Omental fat pad (tissue), 4 donors: ENCODE results near the gene ZNF362.

- PRO-cap = no peak
- RAMPAGE, long total RNA, 4 experiments = no peak in any of the 4 experiments
Observed at GRCh38 chr1:33239557-33239809, 16.8 kb upstream of the ZNF362 start.

DNA sequence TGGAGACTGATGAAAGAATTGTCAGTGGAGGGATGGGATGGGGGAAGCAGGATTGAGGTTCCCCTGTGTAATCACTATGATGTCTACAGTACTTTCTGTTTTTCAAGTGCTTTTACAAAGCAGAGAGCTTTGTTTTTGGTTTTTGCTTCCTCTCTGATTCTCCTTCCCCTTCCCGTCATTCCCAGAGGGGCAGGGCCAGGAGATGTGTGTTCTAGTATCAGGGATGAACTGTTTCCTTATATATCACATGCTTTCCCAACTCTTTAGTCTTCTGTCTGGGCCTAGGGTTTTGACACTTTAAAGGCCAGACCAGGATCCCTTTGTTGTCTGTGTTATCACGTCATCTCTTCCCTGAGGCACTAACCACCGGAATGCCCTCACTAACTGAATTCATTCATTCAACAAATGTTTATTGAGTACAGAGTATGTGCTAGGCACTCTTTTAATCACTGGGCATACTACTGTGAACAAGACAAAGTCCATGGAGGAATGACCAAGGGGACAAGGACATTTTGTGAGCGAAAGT is 12.2 kb upstream of the ZNF362 start:
- PRO-cap = no peak
- RAMPAGE, long total RNA, 4 experiments = no peak in any of the 4 experiments

GRCh38 chr1:33255822-33256624 is at the start of gene ZNF362:
Gene ZNF362, plus strand, starts transcription at chr1:33256492.
- PRO-cap = no peak
- RAMPAGE, long total RNA, 4 experiments = no peak in any of the 4 experiments

- PRO-cap = no peak
- RAMPAGE, long total RNA, 4 experiments = no peak in any of the 4 experiments
Observed at GRCh38 chr1:33256625-33257864, 753 bp downstream of the ZNF362 start.

DNA sequence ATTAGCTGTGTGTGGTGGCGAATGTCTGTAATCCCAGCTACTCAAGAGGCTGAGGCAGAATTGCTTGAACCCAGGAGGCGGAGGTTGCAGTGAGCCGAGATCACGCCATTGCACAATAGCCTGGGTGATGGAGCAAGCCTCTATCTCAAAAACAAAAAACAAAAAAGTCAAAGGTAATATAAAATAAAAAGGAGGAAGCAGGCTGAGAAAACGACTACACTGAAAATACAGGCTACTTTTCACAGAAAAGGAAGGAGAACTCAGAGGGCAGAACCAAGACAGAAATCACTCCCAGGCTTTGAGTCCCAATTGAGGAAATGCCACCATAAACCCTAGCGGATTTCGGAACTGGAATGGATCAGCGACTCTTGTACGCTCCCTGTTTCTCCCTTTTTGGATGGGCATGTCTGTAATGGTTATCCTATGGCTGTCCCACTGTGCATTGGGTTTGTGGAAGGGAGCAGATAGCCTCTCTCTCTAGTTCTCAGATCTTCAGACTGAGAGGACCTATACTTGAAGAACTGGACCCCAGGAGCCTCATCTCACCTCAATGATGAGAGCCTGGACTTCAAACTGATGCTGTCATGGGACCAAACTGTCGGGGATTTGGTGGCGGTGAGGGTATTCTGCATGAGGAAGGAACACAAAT is 6.0 kb upstream of the A3GALT2 start:
- PRO-cap = no peak
- RAMPAGE, long total RNA, 4 experiments = no peak in any of the 4 experiments

GRCh38 chr1:33329962-33330546 is 9.2 kb upstream of the A3GALT2 start:
- PRO-cap = no peak
- RAMPAGE, long total RNA, 4 experiments = no peak in any of the 4 experiments

DNA sequence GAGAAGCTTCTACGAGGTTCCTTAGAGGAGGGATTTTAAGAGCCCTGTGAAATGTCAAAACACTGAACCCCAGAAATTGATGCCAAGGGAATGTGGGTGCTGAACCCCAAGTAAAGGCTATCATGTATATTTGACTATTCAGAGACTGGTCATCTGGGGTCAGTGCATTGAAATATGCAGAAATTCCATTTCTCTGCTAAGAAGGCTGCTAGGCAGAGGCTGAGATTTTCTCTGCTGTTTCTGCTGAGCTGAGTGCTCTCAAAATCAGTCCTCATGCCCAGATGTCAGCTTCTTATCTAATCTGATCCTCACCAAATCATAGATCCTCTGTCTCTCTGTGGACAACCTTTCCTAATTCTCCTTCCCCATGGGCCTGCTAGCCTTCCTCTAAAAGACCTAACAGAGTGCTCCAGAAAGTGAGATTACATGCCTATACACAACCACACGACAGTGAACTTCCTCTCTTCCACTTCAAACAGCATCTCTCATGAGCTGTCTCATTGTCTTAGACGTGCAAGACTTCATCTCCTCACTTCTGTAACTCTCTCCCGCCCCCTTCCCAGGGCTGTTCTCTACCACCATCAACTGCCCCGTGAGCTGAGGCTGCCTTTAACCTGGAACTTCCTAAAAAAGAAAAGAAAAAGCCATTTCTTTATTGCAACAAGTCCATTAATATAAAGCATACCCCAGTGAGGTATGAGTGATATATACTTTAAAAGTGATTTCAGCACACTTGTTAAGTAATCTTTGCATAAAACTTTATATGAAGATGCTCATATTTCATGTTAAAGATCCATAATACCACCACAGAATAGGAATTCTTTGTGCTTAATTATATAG is 14.1 kb upstream of the A3GALT2 start:
- PRO-cap = no peak
- RAMPAGE, long total RNA, 4 experiments = no peak in any of the 4 experiments

DNA sequence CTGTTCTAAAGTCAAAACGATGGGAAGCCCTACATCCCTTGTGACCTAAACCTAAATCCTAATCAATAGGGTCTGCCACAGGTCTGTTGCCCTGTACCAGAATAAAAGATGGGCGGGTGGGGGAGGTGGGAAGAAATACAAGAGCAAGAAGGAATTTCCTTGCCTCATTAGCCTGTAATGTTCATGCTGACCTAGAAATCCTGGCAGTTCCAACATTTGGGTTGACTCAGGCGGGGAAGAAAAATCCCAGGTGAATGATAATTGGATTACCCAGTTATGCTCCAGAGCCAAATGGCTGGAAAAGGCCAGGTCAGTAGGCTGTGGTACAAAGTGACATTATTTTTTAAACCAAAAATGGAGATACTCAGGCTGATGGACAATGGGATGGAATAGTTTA is 27.3 kb upstream of the A3GALT2 start:
- PRO-cap = no peak
- RAMPAGE, long total RNA, 4 experiments = start-site peak on the plus strand in 1 of 4 experiments, centred at position 228 of the sequence, 8 reads per replicate

DNA sequence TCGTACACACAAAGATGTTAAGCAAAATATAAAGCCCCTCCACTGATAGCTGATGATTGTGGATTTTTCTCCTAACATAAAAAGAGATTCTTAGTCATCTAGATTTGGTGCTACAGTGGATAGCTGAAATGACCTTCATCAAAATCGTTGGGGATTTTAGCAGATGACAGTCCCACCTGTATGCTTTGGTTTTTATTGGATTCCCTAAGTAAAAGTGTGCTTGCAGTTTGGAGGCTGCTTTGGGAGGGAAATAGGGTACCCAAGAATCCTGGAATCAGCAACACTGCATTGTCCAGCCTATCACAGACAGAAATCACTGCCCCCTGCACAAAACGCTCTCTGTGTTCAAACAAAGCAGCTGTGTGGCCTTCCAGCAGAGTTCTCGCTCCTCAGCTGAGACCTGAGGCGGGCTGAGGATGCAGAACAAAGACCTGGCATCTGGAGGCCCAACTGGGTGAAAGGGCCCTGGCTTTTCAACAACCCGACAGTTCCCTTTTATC is 42.4 kb upstream of the A3GALT2 start:
- PRO-cap = no peak
- RAMPAGE, long total RNA, 4 experiments = no peak in any of the 4 experiments

DNA sequence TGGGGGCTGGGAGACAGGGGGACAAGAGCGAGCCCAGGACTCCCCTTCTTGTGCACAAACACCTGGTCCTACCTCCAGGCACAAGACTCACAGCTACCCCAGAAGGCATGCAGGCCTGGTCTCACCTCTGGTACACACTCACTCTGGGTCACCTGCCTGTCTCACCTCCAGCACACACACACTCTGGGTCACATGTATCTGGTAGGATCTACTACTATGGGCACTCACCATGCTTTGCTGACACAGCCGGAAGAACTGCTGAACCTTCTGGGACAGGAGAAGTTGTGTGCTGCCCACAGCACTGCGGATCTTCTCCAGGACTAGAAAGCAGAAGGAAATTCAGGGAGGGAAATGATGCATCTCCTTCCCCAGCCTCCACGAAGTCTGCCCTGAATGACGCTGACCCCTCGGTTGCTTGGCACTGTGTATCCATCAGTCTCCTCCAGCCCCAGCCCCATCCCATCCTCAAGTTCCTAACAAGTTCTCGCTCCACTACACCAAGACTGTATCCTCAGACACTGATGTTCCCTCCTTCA is 7.8 kb upstream of the SMIM12 start:
- PRO-cap = no peak
- RAMPAGE, long total RNA, 4 experiments = start-site peak on the minus strand in 1 of 4 experiments, centred at position 279 of the sequence, 7 reads per replicate

GRCh38 chr1:35146157-35146795 is 46.7 kb downstream of the SFPQ start:
- PRO-cap = no peak
- RAMPAGE, long total RNA, 4 experiments = no peak in any of the 4 experiments

DNA sequence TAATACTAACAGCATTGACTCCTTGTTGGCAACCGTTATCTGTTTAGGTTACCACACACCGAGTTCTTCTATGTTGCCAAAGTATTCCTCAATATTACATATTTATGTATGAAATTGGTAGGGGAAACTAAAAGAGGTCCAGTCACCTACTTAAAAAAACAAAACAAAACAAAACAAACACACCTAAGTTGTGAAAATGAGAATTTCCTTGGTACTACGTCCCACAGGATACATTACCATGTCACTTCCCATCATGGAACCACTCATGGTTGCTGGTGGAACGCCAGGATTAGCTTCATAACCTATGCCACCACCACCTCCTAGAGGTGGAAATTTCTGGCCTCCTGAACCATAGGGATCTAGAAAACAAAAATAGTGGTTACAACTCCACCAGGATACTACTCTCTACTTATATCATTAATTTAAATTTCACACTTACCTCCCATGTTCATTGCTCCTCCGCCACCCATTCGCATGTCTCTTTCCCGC is 6.1 kb downstream of the SFPQ start:
- PRO-cap = no peak
- RAMPAGE, long total RNA, 4 experiments = no peak in any of the 4 experiments

- PRO-cap = no peak
- RAMPAGE, long total RNA, 4 experiments = no peak in any of the 4 experiments
Observed at GRCh38 chr1:35188882-35189464, 4.0 kb downstream of the SFPQ start.

- PRO-cap = no peak
- RAMPAGE, long total RNA, 4 experiments = no peak in any of the 4 experiments
Observed at GRCh38 chr1:35190434-35190677, 2.6 kb downstream of the SFPQ start.

- PRO-cap = no peak
- RAMPAGE, long total RNA, 4 experiments = no peak in any of the 4 experiments
Observed at GRCh38 chr1:35319889-35320543, 51.5 kb downstream of the ZMYM4 start.

DNA sequence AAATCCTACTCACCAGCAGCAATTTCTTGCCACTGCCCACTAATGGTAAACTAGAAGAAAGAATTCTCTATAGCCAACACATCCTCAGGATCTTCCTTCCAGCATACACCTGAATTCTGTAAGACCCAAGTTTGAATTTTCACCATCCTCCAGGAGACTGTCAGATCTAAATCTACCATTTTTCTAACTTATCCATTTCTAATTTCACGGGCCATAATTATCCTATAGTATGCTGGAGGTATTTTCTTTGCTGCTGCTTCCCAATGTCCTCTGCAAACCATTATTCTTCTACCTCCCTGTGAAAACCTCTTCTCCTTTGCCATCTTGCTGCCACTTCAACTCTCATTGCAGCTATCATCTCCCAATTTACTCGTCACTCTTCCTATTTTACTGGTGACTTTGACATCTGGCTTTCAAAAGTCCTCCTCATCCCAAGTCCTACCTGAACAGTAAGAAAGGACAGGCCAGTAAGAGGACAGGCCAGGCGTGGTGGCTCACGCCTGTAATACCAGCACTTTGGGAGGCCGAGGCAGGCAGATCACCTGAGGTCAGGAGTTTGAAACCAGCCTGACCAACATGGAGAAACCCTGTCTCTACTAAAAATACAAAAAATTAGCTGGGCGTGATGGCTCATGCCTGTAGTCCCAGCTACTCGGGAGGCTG is 56.0 kb downstream of the KIAA0319L start:
- PRO-cap = no peak
- RAMPAGE, long total RNA, 4 experiments = no peak in any of the 4 experiments

DNA sequence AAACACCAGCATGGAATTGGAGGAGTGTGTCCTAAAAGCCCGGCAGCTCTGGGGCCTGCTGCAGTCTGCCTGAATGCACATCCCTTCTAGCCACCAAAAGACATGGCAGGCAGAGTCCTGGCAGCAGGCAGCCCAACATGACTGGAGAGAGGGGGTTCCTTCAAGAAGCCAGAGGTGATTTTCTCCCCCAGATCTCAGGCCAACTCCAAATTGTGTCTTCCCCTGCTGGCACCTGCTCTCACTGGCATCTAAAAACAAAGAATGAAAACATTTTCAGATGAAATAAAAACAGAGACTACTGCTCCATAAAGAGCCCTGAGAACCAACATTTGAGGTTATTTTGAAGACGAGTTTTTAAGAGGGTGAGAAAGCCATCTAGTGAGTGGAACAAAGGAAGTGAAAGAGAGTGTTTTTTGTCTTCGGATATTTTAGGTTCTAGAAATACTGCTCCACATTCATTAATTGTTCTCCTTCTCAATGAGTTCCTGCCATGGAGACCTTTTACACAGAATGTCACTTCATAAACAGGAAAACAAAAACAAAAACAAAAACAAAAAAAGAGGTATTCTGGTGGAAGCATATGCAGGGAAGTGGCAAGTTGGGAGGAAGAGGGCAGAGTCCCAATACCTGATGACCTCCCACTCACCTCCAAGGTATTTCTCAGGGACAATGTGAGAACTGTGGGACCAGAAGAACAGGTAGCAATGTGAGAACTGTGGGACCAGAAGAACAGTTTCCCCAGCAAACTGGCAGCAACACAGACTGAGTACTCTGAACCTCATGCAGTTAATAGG is 50.1 kb downstream of the KIAA0319L start:
- PRO-cap = no peak
- RAMPAGE, long total RNA, 4 experiments = no peak in any of the 4 experiments

- PRO-cap = no peak
- RAMPAGE, long total RNA, 4 experiments = no peak in any of the 4 experiments
Observed at GRCh38 chr1:35573851-35574517, 870 bp downstream of the TFAP2E start.

GRCh38 chr1:35577284-35578095 is 4.4 kb downstream of the TFAP2E start:
- PRO-cap = no peak
- RAMPAGE, long total RNA, 4 experiments = start-site peak on the minus strand in 2 of 4 experiments, at chr1:35577774-35577830 at its widest, 10 to 23 reads per replicate

DNA sequence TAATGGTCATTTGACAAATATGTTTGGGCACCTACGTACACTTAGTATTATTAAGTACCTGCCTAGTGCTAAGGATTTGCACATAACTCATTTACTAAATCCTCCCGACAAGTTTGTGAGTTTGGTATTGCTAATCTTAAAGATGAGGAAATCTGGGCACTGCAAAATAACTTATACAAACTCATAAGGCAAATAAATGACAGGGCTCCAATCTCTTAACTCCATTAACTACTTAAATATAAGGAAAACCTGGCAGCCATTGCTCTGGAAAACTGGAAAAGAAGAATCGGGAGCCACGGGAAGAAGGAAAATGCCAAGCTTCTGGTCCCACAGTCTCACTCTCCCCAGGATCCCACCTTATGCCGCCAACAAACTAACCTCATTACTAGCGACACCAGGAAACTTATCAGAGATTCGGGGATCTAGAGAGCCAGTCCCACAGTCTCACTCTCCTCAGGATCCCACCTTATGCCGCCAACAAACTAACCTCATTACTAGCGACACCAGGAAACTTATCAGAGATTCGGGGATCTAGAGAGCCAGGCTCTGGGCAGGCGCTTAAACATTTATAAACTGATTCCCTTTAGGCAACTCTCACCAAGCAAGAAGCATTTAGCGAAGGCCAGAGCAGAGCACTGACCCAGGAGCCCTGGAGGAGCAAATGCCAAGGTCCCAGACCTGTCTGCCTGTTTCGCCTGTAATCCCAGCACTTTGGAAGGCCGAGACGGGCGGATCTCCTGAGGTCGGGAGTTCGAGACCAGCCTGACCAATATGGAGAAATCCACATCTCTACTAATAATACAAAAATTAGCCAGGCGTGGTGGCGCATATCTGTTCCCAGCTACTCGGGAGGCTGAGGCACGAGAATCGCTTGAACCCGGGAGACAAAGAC is 844 bp downstream of the PSMB2 start:
- PRO-cap = no peak
- RAMPAGE, long total RNA, 4 experiments = no peak in any of the 4 experiments